Transverse colon (tissue), 4 donors: ENCODE measurements around a stretch of chr6.

GRCh38 chr6:6623658-6623943 lies 35.1 kb downstream of the LY86 start:
- PRO-cap: no peak
- RAMPAGE, long total RNA, 4 experiments: no peak in any of the 4 experiments

DNA sequence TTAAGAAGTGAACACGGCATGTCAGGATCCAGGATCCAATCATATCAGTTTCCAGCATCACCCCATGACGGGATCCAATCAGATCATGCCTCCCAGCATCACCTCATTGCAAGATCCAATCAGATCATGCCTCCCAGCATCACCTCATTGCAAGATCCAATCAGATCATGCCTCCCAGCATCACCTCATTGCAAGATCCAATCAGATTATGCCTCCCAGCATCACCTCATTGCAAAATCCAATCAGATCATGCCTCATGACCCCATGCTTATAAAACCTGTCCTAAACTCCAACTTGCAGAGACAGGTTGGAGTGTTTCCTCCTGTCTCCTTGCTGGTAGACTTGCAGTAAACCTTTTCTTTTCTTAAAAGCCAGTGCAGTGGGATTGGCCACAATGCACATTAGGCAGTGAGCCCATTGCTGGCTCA lies 69.0 kb downstream of the LY86 start:
- PRO-cap: no peak
- RAMPAGE, long total RNA, 4 experiments: no peak in any of the 4 experiments

- PRO-cap: no peak
- RAMPAGE, long total RNA, 4 experiments: no peak in any of the 4 experiments
These were observed 95.2 kb downstream of the LY86 start for GRCh38 chr6:6683287-6684485.

- PRO-cap: no peak
- RAMPAGE, long total RNA, 4 experiments: no peak in any of the 4 experiments
These were observed 123.4 kb downstream of the LY86 start for GRCh38 chr6:6711986-6712277.

GRCh38 chr6:6736619-6737624 lies 148.4 kb downstream of the LY86 start:
- PRO-cap: no peak
- RAMPAGE, long total RNA, 4 experiments: no peak in any of the 4 experiments

DNA sequence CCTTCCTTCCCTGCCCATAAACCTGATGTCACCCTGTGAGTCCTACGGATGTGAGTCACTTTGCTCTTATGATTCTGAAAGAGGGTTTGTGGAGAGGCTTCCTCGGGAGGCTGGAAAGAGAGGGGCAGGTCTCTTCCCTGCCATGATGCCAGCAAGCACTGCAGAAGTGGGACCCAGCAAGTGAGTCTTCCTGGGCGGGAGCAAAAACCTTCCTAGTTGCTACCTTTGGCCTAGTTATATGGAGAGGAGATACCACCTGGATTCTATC lies 202.5 kb downstream of the LY86 start:
- PRO-cap: bidirectional peak, plus-strand start at position 78 of the sequence, minus-strand start outside the sequence
- RAMPAGE, long total RNA, 4 experiments: no peak in any of the 4 experiments

DNA sequence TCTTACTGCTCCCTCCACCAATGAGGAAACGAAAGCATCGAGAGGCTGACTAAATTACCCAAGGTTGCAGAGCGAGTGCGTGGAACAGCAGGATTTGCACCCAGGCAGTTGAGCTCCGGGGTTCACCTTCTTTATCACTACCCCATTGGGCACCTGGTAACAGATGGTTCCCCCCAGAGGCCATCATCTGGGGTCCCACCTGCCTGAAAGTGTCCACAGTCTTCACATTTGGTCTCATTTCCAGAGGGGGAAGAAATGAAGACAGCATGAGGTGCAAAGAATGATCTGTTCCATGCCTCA lies 208.4 kb downstream of the LY86 start:
- PRO-cap: no peak
- RAMPAGE, long total RNA, 4 experiments: no peak in any of the 4 experiments

DNA sequence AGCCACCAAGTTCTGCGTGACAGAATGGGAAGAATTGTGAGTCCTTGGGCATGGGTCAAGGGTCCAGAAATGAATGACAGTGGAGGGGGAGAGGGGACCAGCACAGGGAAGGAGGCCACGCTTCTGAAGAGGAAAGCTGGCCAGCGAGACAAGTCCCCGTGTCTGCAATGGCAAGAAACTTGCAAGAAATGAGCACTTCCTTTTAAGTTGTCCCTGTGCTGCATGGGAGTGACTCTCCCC lies 242.2 kb upstream of the RREB1 start:
- PRO-cap: no peak
- RAMPAGE, long total RNA, 4 experiments: no peak in any of the 4 experiments

- PRO-cap: no peak
- RAMPAGE, long total RNA, 4 experiments: no peak in any of the 4 experiments
These were observed 215.8 kb upstream of the RREB1 start for GRCh38 chr6:6891854-6892544.

DNA sequence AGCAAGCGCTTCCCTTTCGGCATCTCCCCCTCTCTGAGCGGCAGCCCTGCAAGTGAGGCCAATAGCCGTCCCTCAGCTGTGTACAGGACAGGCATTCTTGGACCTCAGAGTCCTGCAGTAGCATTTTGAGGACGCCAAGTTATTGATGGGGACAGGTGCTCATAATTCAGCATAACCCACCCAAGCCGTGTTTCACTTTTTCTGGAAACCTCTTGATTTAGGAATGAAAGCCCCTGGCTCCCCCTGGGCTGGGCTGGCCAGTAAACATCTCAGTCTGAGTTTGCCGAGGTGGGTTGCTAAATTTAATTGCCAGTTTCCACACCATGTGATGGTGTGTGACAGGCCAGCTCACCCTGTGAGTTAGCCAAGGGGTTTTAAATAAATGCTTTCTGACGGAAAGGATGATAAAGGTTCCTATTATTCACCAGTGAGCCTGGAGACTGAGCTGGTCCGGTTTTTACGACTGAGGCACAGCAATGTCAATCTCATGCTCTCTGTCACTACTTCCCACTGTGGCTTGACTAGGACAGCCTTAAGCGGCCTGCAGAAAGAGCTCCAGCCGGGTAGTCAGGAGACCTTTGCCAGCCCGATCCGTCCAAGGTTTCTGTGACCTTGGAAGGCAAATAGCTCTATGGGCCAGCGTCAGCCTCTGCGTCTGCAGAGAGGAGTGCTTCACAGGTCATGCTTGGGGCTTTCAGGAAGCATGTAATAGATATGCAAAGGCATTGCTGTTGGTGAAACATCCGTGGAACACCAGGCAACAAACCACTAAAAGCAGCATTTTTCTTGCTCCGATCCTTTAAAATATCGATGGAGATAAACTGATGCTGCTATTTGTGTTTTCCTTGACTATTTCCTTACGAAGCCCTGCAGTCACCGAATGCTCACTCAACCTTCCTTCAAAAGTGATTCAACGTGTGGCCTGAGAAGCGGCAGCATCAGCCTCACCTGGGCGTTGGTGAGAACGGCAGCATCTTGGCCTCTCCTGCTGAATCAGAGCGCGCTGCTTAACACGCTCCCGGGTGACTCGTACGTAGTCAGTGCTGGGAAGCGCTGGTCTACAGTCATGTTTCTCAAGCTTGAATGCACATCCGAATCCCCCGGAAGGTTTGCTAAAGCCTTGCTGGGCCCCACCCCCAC lies 214.5 kb upstream of the RREB1 start:
- PRO-cap: no peak
- RAMPAGE, long total RNA, 4 experiments: no peak in any of the 4 experiments

DNA sequence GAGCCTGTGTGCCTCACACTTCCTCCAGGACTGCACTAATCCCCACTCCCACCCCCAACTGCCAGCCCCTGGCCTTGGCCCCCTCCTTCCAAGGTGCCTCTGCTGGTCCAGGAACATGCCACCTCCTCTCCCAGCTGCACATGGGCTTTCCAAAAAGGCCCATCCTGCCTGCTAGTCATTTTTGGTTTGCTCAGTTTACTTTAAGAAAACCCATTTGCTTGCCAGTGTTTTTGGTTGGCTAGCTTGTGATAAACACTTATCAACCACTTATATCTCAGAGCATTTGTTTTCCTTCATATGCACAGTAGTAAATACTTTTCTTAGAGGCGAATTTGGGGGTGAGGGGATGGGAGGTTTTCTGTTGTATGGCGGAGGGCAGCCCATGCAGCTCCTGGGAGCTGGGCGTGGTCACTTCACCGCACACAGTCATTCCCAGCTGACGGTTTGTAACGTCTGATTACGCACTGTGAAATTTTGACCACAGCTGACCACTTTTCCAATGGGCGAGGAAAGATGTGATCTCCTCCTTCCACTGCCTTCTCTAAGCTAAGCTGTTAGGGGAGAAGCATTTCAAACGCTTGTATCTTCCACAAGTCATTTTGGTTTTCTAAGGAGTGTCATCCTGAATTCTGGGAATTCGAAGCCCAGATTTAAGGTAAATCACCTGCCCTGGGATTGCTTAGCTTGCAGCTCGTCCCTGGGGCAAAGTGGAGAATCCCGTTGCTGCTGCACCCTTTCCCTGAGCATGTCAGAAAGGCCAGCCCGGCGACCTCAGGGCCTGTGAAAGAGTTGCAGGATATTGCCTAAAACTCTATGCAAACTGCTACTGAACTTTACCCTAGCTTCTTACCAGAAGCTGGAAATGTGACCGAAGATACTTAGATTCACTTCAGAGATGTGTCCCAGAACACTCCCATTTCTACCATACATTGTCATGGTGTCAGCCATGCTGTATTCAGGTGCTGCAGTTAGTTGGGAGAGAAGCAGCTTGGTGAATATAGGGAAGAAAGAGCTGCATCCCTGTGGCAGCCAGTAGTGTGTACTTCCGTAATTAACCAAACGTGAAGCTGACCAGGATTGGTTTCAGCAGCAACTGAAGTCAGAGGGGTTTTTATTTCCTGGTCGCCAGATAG lies 58.7 kb downstream of the RREB1 start:
- PRO-cap: unidirectional peak, plus-strand start at position 499 of the sequence; unidirectional peak, minus-strand start at position 747 of the sequence
- RAMPAGE, long total RNA, 4 experiments: no peak in any of the 4 experiments

DNA sequence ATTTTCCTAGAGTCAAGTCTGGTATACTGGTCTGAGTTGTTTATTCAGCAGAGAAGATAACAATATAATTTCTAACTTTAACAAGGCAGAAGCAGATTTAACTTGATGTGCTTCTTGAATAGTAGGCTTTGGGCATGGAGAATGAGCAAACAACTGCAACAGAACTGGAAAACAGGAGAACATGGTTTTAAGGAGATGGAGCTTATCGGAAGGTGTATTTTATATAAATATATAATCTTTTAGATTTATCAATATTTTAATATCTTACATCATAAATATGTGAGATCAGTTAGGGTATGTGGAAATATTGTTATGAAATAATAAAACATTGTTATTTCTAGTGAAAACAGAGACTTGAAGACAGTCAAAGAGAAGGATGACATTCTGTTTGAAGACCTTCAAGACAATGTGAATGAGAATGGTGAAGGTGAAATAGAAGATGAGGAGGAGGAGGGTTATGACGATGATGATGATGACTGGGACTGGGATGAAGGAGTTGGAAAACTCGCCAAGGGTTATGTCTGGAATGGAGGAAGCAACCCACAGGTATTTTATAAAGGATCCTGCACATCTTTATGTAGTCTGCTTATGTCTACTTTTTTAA lies 3.3 kb downstream of the RIOK1 start:
- PRO-cap: no peak
- RAMPAGE, long total RNA, 4 experiments: start-site peak on the plus strand in 1 of 4 experiments, centred at position 348 of the sequence, 6 reads per replicate

DNA sequence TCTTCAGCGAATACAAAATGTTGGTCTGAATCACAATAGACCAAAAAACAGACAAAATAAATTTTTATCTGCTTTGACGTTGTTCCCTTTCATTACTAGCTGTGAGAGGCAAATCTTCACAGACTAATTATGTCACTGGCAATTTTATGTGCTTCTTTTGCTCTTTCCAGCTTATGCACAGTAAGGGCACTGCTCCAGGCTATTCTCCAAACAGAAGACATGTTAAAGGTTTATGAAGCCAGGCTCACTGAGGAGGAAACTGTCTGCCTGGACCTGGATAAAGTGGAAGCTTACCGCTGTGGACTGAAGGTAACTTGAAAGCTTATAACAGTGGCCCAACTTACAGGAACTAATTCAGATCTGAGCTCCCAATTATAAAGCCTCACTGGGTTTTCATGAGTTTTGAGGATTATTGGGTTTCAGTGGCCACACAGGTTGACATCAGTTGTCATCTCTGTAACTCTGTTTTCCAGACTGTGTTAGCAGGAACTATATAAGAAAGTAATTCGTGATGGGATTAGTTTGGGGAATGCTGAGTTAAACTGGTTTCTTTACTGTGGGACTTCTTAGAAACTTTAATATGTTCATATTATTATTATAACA lies 15.4 kb upstream of the SNRNP48 start:
- PRO-cap: no peak
- RAMPAGE, long total RNA, 4 experiments: start-site peak on the plus strand in 1 of 4 experiments, centred at position 207 of the sequence, 69 reads per replicate

GRCh38 chr6:7628628-7628849 lies 38.5 kb downstream of the SNRNP48 start:
- PRO-cap: no peak
- RAMPAGE, long total RNA, 4 experiments: no peak in any of the 4 experiments

DNA sequence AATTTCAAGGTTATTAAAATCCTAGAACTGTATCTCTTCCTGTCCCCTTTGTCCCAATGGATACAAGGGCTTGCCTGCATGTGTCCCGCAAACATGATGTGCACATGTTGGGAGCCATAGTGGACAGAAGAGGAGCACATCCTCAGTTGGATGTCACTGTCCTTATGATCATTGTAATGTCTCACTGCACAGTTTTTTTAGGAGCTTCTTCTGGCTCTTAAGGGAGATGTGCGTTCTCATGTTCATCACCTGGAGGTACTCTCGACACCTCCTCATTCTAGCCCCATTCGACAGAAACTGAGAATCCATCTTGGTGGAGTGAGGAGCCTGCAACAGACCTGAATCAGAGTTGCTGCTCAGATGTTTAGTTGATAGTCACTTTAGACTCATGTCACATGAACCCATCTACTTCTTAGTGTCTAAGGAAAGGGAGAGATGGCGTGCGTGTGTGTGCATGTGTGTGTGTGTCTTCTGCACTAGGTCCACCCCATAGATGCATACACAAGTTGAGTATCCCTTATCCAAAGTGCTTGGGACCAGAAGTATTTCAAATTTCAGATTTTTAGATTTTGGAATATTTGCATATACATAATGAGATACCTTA lies 2.3 kb upstream of the BMP6 start:
- PRO-cap: no peak
- RAMPAGE, long total RNA, 4 experiments: no peak in any of the 4 experiments

- PRO-cap: bidirectional peak, plus-strand start at chr6:7728787, minus-strand start at chr6:7728675
- RAMPAGE, long total RNA, 4 experiments: no peak in any of the 4 experiments
These were observed 2.5 kb downstream of the BMP6 start for GRCh38 chr6:7728083-7729143.

DNA sequence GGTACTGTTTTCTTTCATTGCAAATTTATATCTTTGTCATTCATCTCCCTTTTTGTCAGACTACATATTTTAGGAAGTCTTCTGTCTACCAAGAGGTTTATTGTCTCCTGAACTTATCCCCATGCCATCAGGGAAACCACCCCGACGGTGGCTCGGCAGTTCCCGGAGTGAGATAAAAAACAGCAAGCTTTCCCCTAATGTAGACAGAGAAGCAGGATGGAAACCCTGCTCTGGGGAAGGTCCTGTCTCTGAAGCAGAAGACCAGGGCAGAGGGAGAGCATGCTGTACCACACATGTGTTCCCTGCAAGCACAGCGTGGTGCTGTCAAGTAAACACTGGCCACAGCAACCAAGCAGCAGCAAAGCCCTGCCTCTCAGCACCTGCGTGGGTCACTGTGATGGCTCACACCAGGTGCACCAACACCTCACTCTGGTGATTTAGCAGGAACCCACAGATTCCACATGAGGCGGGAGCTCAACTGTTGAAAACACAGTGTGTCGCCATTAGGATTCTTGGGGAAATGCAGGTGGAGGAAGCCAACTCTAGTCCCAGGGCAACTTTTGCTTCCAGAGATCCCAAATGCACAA lies 65.1 kb upstream of the TXNDC5 start:
- PRO-cap: bidirectional peak, plus-strand start at position 453 of the sequence, minus-strand start at position 255 of the sequence
- RAMPAGE, long total RNA, 4 experiments: start-site peak on the minus strand in 1 of 4 experiments, centred at positions 225 to 315 of the sequence, 6 to 12 reads per replicate

GRCh38 chr6:8080318-8080852 lies 16.2 kb upstream of the BLOC1S5 start:
- PRO-cap: no peak
- RAMPAGE, long total RNA, 4 experiments: no peak in any of the 4 experiments

DNA sequence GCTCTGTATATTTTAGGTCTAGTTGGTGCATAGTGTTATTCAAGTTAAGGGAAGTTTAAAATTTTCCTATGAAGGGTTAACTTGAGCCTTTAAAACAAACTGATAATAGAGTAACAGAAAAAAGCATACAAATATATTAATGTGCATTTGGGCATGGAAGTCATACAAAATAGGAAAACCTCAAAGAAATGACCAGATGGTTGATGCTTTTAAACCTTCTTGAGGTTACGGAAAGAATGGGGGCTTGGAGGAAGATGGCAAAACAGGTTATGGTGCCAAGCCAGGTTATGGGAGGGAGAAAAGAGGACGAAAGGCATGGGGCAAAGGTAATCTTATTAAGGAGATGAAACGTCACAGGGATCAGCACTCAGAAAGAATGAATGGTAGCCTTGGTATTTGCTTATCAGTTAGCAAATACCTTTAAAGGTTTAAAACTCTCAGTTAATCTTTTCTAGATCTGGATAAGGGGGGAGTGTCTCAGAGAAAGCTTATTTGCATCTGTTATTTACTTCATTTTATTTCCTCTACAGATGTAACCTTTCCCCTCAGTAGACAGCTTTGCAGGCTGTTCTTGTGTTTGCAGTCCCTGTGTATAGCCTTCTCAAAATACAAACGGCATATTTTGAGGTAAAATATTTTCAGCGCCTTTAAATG lies 55.4 kb upstream of the EEF1E1 start:
- PRO-cap: unidirectional peak, plus-strand start at position 535 of the sequence
- RAMPAGE, long total RNA, 4 experiments: no peak in any of the 4 experiments

DNA sequence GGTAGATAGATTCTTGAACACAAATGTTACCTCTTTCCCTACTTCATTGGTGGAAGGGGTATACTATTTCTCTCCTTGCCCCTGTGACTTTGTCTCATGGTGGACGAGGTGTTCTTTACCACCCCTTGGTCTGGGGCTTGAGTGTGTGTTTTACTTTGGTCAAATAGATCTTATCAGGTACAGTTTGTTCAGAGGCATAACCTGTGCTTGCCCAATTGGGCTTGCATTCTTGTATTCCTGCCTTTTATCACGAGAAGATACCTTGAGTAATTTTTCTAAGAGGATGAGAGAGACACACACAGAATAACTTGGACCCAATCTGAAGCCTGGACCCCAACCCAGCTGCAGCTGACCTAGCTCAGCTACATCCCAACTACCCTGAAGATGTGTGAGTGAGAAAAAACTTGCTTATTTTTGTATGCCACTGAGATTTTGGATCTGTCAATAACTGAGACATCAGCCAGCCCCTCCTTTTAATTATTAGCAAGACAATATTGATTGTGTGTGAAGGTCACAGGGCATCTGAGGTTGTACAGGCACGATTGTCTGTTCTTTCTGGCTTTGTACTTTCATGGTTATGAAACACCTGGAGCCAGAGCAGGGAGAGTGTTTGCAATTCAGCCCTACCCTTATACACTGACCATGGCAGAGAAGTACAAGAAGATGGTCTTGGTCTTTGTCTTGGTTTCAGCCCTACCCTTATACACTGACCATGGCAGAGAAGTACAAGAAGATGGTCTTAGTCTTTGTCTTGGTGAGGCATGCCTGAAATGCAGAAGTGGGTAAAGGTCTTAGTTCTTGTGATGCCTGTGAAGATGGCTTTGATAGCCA lies 204.8 kb upstream of the SLC35B3 start:
- PRO-cap: no peak
- RAMPAGE, long total RNA, 4 experiments: no peak in any of the 4 experiments